ENCODE measurements around the genes IRF2BP1, PNMA8C and PNMA8B.

DNA sequence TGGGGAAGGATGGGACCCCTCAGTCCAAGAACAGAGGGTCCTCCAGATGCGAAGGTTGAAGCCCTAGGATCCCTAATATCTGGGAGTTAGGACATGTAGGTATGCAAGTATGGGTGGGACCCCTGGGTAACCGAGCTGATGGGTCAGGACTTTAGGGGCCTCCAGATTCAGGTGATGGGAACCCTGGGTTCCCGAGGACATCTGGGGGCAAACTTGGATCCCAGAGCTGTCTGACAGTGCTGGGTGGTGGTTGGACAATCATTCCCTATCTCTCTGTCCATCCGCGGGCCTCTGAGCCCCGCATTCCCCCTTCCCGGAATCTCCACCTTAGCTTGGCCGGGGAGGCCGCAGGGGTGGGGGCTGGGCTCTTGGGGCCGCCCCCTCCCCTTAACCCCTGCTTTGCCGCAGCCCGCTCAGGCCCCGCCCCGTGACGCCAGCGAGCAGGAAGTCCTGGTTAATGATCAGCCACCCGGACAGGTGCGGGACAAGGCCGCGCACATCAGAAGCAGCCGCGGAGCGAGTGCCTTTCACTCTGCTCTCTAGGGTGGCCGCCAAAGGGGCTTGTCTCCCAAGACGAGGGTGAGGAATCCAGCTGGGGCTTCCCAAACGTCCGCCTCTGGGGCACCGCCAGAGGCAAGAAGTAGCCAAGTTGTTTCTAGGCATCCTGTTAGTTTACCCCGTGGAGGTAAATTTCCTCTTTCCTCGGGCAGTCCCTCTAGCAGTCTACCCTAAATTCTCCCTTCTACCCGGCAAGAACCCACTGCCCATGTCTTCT lies 3.3 kb downstream of the IRF2BP1 start:
- PRO-cap: bidirectional peak, plus-strand start at position 502 of the sequence, minus-strand start at position 315 of the sequence

DNA sequence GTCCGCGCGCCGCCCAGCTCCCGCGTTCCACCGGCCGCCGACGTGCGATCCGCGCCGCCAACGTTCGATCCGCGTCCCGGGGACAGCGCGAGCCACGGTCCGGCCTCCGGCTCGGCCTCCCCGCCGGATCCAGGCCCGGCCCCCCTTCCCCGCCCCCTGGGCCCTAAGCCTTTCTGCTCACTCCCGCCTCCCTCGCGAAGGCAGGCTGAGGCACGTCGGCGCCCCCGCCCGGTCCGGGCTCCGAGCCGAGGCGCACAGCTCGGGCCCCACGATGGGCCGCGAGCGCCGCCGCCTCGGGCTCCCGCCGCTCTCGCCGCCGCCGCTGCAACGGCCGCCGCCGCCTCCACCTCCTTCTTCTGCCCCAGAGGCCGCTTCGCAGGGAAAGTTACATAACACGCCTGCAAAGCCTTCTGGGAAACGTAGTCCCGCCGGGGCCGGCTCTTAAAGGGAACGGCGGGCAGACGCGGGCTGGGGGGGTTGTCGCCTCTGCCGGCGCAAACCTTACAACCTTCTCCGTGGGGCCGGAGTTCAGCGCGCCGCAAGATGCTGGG lies at the start of gene IRF2BP1:
Gene IRF2BP1, minus strand, starts transcription at position 360 of the 551 bp plus-strand sequence.
- PRO-cap: bidirectional peak, plus-strand start at position 444 of the sequence, minus-strand start at position 358 of the sequence

DNA sequence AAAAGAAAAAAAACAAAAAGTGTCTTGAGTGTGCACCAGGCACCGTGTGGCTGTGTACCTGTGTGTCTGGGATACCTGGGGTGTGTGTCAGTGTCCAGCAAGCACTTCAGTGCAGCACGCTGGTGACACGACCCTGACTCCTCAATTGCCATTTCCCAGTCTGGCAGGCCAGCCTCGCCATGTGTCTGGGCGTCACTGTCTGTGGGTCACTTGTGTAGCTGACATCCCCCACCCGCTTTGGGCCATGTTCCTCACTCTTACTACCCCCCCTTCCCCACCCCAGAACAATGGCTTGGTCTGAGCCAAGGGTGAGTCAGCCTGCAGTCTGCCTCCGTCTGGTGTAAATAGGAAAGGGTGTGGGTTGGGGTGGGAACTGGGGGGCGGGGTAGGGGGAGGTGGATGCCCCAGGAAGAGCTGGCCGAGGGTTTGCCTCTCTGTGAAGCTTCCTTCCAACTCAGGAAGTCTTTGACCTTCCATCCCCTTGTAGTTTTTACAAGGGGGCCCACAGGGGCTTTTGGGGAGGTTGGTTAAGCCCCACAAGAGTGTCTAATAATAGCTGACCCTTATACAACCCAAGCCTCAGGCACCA lies 17.7 kb downstream of the NOVA2 start:
- PRO-cap: no peak

GRCh38 chr19:45999295-46000506 lies 4.4 kb downstream of the CCDC61 start:
- PRO-cap: no peak

GRCh38 chr19:46015849-46016246 lies 7.0 kb downstream of the PGLYRP1 start:
- PRO-cap: no peak

- PRO-cap: no peak
Measured at GRCh38 chr19:46209061-46209446, 20.5 kb upstream of the IGFL1 start.

DNA sequence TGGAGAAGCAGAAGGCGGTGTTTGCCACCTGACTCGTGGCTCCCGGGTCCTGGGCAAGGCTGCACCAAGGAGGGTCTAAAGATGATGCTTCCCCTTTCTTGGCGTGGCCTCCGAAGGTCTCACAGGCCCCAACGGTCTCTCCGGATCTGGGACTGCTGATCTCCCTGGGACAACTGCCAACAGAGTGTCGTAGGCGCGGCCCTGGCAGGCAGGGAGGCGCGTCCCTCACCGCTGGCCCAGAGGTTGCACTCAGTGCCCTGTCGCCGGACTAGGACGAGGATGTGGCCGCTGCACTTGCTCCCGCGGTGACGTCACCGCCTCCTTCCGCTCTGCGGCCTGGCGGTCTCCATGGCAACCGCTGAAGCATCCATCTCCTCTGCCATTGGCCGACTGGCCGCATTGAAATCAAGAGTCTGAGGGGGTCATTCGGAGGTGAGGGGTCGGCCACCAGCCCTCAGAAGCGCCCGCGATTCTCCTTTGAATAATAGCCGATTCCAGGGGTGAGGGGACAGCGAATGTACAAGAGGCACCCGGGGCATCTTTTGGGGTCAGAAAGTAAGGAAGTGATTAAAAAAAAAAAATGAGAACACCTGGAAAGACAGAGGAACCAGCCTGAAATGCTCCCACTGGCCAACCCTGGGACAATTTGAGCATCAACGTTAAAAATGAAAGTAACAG lies at the start of gene PNMA8C:
Gene PNMA8C, minus strand, starts transcription at position 313 of the 678 bp plus-strand sequence.
- PRO-cap: no peak

DNA sequence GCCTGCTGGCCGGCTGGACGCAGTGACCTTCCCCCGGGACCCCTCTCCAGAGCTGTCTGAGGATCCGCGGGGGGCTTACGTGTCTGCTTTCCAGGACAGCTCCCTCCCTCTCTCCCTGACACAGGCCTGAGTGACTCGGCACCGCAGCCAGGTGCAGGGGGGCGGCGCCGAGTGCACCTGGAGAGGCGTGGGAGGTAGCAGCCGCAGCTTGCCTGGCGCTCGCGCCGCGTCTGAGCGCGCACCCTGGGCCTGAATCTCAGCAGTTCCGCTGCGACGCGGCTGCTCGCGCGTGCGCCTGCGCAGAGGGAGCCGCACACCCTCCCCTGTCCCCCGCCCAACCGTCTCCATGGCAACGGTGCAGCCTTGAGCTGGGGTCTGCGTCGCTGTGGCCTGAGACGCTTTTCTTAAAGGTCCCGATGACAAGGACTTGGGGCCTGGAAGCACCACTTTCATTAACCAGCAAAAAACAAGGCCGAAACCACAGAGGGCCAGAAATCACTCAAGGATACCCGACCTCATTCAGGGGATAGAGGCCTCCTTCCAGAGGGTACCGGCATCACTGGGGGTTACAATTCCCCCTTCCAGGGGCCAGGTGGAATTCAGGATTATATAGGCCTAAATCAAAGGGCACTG lies at the start of gene PNMA8B:
Gene PNMA8B, minus strand, starts transcription at position 232 of the 633 bp plus-strand sequence.
- PRO-cap: no peak

- PRO-cap: no peak
Measured at GRCh38 chr19:46608635-46609692, 7.8 kb downstream of the CALM3 start.

GRCh38 chr19:46609693-46610523 lies 8.8 kb downstream of the CALM3 start:
- PRO-cap: no peak

- PRO-cap: no peak
Measured at GRCh38 chr19:46660175-46660497, 846 bp downstream of the DACT3 start.

DNA sequence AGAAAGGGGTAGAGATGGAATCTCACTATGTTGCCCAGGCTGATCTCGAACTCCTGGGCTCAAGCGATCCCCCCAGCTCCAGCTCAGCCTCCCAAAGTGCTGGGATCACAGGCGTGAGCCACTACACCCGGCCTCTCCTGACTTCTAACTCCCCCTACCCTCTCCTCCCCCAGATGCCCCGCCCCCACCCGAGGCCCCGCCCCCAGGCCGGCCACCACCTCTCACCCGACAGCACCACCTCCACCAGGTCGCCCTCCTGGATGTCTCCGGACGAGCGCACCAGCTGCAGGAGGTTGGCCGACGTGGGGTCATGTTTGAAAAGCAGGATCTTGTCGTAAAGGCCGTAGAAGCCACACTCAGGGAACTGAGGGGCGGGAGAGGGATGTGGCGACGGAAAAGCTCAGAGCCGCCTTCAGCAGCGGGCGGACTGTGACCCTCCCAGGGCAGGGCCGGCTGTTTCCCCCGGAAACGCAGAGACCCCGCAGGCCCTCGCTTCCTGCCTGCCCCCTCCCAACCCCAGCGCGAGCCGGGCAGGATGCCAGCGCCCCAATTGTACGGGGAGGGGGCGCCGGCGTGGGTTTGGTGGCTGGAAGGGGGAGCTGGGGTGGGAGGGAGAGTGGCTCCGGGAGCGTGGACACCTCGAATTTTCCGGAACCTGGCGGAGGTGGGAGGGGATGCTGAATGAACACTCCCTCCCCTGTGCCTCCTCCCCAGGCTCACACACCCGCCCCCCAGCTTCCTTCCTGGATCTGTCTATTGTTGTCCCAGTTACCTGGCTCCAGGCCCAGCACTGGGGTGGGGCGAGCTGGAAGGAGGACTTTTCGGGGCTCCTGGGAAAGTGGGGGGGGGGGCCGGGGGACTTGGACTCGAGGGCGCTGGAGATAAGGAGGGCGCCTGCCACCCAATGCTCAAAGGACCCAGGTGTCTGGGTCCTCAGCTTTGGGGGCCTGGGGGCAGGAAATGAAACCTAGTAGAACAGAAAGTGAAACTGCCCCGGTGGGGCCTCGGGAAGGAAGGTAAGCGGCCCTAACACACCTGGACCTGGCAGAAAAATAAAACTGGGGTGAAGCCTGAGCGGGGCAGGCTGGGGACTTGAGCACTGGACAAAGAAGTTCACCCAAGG lies 2.9 kb downstream of the PRKD2 start:
- PRO-cap: bidirectional peak, plus-strand start at position 911 of the sequence, minus-strand start at position 657 of the sequence; unidirectional peak, plus-strand start at position 986 of the sequence; unidirectional peak, plus-strand start at position 1,055 of the sequence

DNA sequence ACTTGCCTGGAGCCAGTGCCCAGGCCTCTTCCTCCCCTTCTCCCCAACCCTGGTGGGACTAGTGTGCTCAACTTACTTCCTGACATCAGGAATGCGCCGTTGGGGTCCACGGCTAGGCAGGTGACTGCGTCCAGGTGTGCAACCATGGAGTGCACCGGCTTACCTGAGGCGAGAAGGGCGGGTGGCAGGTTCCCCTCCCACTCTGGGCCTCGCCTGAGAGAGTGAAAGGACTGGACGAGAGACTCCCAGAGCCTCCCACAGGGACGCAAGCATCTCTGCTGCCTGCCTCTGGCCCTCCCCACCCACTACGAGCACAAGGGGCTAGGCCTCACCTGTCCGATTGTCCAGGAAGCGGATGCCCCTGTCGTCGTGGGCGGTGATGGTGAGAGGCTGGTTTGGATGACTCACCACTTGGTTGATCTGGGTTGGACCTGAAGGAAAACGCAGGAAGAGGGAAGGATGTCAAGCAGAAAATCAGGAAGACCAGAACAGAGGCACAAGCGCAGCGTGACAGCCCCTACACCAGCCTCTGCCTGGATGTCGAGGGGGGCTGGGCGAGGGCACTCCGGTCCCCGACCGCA lies 5.1 kb upstream of the PRKD2 start:
- PRO-cap: no peak

GRCh38 chr19:46739063-46739964 lies 6.5 kb upstream of the FKRP start:
- PRO-cap: no peak

GRCh38 chr19:46742975-46743273 lies 2.9 kb upstream of the FKRP start:
- PRO-cap: no peak

DNA sequence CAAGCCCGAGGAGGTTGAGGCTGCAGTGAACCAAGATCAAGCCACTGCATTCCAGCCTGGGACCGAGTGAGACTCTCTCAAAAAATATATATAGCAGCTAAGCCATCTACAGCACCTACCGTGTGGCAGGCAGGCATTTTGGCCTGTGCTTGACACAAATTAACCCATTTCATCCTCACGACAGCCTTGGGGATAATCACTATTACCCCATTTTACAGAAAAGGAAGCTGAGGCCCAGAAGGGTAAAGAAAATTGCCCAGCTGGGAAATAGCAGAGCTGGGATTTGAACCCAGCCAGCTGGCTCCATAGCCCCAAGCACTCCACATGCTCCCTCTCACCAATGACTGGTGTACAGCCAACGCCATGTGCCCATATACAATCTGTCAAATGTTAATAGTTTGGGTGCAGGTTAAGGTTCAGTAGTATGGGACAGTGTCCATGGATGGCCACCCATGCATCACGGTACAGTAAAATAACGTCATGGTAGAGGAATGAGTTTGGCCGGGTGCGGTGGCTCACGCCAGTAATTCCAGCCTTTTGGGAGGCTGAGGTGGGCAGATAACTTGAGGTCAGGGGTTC lies 3.0 kb downstream of the SLC1A5 start:
- PRO-cap: no peak

DNA sequence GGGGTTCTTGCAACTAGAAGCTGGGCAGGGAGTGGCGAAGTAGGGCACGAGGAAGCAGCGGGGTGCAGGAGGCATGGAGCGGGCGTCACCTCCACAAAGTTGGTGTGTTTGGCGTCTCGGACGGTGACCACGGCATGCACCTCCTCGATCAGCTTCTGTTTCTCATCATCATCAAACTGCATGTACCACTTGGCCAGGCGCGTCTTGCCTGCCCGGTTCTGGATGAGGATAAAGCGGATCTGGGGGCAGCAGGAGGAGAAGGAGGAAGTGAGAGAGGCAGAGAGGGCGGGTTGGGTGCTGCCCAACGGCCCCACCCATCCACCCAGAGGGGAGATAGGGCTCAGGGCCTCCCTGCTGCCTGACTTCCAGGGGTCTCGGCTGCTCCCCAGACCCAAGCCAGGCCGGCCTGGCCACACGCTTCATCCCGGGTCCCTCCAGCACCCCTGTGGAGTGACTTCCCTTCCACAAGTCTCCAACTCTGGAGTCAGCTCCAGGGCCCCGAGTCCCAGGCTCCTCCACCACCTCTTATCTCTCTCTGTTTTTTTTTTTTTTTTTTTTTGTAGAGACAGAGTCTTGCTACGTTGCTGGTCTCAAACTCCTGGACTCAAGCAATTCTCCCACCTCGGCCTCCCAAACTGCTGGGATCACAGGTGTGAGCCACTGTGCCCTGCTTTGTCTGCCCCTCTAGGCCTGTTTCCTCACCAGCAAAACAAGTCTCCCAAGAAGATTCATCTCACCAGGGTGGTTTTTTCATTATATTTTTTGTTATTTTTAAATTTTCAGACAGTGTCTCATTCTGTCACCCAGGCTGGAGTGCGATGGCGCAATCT lies 4.5 kb downstream of the AP2S1 start:
- PRO-cap: no peak

DNA sequence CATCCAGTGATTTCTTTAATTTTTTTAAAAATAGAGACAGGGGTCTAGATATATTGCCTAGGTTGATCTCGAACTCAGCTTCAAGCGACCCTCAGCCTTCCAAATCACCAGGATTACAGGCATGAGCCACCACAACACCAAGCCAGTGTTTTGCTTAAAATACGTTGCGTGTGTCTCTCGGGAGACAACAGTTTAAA lies 458 bp upstream of the AP2S1 start:
- PRO-cap: no peak

- PRO-cap: no peak
Measured at GRCh38 chr19:46890127-46891154, 29.6 kb downstream of the ARHGAP35 start.

DNA sequence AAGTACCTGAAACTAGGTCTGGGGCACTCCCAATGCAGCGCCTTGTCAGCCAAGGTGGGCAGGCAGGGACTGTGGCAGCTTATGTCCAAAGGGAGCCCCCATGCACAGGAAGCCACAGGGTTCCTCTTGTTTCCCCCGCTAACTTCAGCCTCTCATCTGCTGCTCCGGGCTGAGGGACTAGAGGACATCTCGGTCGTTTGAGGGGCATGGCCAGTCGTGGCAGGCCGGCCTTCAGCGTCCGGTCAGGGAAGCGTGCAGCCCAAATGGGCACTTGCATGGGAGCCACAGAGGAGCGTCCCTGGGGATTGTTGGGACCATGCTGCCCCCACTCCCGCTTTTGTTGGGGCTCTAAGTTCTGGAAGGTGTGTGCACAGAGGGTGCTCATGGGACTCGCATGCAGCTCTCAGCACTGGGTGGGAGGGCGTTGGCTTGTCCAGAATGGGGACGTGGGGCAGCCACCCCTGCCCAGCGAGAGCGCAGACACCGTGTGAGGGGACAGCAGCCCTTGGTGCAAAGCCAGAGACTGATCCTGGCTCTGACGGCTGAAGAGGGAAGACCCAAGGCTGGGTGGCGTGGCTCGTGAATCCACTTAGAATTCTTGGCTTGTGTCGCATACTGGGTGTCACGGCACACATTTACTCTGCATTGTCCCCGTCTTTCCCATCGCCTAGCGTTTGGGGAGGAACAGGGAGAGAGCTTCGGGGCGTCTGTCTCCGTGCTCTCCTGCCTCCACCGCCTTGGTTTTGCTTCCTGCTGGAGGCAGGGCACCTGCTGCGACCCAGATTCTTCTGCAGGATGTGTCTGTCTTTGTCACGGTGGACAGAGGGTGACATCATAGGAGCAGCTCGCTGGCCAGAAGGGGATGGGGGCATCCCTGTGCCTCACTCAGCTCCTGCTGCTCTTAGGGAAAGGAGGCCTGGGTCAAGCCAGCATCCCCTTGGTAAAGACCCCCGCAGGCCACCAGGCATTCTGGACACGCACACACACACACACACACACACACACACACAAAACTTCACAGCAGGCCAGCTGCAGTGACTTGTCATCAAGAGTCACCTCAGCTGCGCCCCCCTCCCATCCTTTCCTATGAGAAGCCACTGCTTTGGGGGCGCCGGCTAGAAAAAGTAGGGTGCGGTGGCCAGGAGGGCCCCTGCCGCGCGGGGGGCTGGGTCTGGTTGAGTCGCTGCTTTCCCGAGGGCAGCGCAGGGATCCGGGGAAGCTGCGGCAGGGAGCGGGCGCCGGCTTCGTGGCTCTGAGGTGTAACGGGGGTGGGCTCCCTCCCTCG lies 16.3 kb upstream of the NPAS1 start:
- PRO-cap: no peak

All from duodenum (tissue), 1 donor.